Glomerular endothelial cell (primary cell): ENCODE measurements around the genes SPRY1 and ABHD18.

- RAMPAGE, long total RNA, result no peak
Observed at GRCh38 chr4:123028084-123028653, 105.3 kb downstream of the SPATA5 start.

DNA sequence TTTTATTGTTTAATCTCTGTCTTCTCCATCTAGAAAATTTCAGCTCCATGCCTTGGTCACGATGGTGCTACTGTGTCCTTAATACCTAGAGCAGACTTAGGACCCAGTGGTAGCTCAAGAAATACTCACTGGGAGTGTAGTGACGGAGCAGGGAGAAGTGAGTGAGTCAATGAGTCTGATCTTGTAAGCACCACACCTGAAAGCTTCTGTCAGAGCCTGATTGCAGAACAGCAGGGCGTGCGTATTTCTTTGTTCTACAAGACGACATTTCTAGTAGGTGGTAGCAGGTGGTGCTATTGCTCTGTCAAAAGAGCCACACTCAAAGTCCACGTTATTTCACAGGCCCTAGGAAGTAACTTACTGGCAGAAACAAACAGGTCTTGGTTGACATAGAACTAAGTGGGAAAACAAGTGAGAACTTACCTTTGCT is 46.5 kb upstream of the SPRY1 start:
- RAMPAGE, long total RNA, result no peak

GRCh38 chr4:123359647-123360281 is 36.8 kb upstream of the SPRY1 start:
- RAMPAGE, long total RNA, result no peak

- RAMPAGE, long total RNA, result no peak
Observed at GRCh38 chr4:123396420-123397129, at the start of gene SPRY1. Gene SPRY1 (plus strand): TSS chr4:123396795.

DNA sequence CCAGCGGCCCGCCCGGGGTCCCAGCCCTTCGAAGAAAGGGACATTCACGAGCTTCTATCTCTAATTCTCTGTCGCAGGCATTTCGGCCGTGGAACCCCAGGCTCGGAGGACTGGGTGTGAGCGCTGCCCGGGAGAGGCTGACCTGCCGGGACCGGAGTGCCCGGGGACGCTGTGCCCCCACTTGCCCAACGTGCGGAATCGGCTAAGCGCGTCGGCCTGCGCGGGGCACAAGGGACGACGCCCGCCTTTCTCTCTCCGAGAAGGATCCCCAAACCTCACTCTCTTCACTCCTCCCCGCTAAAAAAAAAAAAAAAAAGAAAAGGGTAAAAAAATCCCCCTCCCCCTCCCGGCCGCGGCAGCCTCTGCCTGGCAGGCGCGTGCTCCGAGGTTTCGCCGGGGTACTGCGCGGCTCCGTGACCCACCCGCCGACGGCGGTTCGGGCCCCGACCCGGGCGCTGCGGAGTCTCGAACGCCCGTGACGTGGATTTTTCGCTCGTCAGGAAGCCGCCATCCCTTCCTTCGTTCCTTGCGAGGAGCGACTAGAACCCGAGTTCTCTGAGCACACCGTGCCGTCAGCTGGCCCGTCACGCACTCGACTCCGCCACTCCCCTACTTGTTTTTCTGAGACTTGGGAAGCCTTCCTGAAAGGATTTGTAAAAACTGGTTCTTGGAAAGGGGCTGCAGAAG is 1.1 kb downstream of the SPRY1 start:
- RAMPAGE, long total RNA, result no peak

DNA sequence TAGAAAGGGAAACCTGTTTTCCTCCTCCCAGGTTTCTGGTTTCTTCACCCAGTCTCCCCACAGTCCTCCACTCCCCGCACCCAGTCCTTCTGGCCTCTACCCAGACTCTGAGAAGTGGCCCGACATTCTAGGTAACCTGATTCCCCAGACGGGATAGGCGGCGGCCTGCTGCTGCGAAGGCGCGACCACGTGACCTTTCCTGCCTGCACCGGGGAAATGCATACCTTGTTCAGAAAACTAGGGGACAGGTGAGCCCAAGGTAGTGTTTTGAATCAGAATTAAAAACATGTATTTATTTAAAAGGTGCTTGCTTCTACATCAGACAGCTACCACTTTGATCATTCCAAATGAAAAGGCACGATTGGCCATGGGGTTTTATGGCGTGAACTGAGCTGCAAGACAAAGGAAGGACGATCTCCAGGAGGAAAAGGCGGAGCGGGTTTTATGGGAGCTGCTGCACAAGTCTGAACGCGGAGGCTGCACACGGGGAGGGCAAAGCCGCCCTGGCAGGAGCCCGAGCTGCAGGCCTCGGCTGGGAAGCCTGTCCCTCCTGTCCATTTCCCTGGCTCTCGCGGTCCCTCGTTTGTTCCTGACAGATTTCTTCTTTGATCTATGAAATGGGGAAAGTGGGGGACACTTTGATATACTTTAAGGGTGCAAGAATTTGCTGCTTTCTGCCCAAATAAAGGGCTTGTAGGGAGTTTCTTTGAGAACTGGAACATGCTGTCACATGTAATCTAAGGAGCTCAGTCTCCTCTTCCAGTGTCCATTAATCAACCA is 150.8 kb downstream of the SPRY1 start:
- RAMPAGE, long total RNA, result no peak

DNA sequence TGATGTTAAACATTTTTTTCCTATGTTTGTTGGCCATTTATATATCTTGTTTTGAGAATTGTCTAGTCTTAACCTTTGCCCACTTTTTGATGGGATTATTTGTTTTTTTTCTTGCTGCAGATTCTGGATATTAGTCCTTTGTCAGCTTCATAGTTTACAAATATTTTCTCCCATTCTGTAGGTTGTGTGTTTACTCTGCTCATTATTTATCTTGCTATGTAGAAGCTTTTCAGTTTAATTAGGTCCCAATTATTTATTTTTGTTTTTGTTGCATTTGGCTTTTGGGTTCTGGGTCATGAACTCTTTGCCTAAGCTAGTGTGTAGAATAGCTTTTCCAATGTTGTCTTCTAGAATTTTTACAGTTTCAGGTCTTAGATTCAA is 169.9 kb downstream of the SPRY1 start:
- RAMPAGE, long total RNA, result no peak

DNA sequence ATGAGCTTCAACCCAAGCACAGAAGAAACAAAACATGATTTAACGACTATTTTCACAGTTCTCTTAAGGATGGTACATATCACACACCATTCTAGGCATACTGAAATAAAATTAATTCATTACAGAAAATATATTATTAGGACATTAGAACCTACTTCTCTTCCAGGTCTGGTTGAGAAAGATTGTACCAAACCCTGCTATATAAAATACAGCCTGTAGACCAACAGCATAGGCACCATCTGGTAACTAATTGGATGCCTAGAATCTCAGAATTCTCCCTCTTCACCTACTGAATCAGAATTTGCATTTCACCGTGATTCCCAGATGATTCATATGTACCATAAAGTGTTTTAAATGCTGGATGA is 280.2 kb downstream of the ANKRD50 start:
- RAMPAGE, long total RNA, result no peak

GRCh38 chr4:124491390-124491749 is 221.2 kb downstream of the ANKRD50 start:
- RAMPAGE, long total RNA, result no peak

DNA sequence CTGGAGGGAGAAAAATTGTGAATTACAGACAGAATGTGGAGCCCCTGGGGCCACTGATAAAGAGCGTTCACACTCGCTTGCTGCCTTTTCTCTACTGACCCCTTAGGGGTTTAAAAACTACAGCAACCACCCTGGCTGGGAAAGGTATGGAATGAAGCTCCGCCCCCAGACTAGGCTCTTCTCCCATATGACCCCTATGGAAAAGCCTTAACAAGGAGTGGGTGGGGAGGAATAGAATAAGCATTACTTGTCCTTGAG is 26.3 kb downstream of the ANKRD50 start:
- RAMPAGE, long total RNA, result no peak

DNA sequence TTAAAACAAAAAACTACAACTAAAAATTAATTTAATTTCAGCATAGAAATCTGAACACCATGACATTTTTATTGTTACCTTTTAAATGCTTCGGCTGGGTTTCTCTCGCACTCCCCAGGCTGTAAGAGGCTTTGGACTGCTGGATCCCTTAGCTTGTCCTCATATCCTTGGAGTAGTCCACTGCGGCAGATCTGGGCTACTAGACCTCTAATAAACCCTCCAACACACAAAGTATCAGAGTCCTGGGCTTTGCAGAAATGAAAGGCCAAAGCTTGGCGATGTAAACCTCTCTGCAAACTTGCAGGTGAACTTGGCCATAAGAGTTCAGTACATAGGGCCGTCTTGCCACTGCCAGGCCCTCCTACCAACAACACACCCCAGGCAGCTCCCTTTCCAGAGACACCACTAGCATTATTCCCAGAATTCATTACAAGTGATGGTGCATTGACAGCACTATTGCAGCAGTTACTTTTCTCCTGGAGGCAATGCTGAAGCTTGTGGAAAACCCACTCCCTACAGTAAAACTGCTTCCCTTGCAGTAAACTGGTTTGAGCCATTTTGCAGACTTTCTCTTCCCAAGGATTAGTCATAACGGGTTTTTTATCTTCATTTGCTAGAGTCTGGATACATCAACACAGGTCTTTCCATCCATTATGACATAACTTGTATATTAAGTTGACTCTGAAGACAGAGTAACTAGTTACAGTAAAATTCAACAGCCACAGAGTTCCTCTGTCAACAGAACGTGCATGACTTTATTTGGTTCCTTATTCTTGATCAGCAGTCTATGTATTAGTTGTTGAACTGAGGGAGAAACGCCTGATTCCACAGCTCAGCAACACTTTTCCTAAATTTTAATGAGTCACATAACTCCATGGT is 2.4 kb downstream of the ANKRD50 start:
- RAMPAGE, long total RNA, result no peak

DNA sequence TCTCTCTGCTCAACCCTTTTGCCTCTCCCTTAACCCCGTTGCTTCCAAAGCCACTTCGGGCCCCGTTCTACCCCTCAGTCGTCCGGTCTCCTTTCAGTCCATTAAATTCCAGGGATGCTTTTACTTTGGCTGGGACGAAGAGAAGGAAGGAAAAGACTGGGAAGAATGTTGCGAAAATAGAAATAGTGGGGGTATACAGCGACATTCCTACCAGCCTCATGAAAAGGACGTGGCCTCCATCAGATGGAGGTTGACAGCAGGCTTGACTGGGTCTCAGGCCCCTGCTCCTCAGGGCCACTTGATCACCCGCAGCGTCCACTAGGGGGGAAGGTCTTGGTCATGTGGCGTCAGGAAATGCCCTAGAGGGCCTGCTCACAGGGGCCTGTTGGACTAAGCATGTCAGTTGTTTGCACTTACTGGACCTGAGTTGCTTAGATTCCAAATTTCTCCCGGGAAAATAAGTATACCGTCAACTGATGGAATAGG is 681 bp upstream of the ANKRD50 start:
- RAMPAGE, long total RNA, result no peak

GRCh38 chr4:126574870-126575107 is 1058.0 kb upstream of the INTU start:
- RAMPAGE, long total RNA, result no peak

DNA sequence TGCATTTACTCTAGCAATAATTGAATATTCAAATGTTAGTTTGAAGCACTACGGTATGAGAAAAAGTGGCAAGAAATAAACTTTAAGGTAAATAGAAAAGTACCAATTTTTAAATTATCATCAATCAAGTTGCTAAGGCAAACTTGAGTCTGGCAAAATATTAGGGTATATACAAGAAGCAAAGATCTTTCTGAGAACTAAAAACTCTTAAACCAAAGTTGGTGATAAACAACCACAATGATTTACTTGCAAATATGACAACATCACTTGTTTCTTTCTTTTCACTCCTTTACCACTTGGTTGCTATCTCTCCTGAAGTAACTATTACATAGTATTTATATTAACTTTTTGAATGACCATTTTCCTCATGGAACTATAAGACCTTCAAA is 731.5 kb upstream of the INTU start:
- RAMPAGE, long total RNA, result no peak

- RAMPAGE, long total RNA, result no peak
Observed at GRCh38 chr4:127020423-127020828, 612.3 kb upstream of the INTU start.

GRCh38 chr4:127964955-127965801 is at the start of gene ABHD18:
Gene ABHD18 (plus strand): TSS chr4:127965406.
- RAMPAGE, long total RNA, result no peak

- RAMPAGE, long total RNA, result no peak
Observed at GRCh38 chr4:128517655-128518329, 230.2 kb upstream of the PGRMC2 start.

- RAMPAGE, long total RNA, result no peak
Observed at GRCh38 chr4:128810914-128811582, 1.5 kb downstream of the JADE1 start.

DNA sequence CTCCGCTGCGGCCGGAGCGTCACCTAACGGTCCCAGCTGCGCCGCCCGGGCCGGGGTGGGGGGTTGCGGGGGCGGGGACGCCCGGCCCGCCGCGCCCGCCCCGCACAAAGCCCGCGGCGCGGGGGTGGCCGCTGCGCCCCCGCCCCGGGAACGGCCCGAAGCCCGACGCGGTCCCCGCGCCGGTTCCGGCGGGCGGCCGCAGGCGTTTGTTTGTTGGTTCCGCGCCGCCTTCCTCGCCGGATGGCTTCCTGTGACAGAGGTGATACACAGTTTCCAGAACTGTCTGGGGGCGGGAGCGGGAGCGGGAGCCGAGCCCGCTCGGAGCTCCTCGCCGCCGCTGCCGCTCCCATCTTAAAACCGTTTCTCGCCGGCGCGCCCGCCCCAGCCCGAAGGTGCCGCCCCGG is 2.1 kb downstream of the JADE1 start:
- RAMPAGE, long total RNA, result no peak

DNA sequence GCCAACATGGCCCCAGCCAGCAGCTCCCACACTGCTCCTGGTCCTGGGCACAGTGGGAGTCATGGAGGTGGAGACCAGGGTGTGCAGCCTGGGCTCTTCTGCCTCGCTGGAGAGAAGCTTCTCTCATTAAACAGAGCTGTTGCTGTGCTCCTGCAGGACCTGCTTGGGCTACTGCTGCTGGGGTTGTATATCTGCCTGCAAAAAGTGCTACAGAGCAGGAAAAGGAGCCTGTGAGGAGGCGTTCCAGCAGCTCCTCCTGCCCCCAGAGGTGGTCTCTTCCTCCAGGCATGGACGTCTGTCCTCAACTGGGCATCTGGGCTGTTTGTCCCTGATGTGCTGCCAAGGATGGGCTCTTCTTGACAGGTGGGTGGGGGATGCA is 37.8 kb downstream of the C4orf33 start:
- RAMPAGE, long total RNA, result no peak